Measurements from ENCODE around the genes TMIGD1, CPD, ADAP2 and NF1.

DNA sequence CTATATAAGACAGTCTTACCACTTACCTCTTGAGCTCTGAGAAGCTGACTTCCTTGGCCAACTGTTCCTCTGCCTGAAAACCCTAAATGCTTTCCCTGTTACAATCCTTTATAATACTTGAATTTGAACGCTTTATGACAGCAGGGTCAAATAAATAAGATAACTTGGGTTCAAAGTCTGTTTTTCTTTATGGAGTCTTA lies at the start of gene TMIGD1:
Gene TMIGD1, minus strand, starts transcription at position 84 of the 200 bp plus-strand sequence.
- PRO-cap = no peak

GRCh38 chr17:30378626-30379236 lies at the start of gene CPD:
TSS of gene CPD (plus strand) at chr17:30378927.
- PRO-cap = bidirectional peak, plus-strand start at chr17:30378939, minus-strand start at chr17:30378703

DNA sequence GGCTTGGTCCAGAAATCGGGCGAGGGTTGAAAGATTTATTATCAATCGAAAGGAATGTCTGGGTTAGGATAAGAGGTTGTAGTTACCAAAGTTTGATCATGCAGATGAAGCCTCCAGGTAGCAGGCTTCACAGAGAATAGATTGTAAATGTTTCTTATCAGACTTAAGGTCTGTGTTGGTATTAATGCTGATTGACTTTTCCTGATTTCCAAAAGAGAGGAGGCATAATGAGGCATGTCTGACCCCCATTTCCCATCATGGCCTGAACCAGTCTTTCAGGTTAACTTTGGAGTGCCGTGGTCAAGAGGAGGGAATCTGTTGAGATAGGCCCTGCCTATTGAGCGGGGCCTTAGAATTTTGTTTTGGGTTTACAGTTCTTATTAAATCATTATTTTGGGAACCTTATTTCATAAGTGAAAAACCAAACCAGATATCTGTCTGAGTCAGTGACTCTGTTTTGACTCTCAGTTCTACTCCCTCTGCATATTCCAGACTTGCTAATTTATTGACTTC lies 45.5 kb downstream of the CPD start:
- PRO-cap = no peak

- PRO-cap = no peak
Observed at GRCh38 chr17:30803751-30804280, 20.7 kb downstream of the CRLF3 start.

- PRO-cap = unidirectional peak, plus-strand start at chr17:30921883; unidirectional peak, plus-strand start at chr17:30921955
Observed at GRCh38 chr17:30921464-30922186, at the start of gene ADAP2. TSS of gene ADAP2 (plus strand) at chr17:30921945.

DNA sequence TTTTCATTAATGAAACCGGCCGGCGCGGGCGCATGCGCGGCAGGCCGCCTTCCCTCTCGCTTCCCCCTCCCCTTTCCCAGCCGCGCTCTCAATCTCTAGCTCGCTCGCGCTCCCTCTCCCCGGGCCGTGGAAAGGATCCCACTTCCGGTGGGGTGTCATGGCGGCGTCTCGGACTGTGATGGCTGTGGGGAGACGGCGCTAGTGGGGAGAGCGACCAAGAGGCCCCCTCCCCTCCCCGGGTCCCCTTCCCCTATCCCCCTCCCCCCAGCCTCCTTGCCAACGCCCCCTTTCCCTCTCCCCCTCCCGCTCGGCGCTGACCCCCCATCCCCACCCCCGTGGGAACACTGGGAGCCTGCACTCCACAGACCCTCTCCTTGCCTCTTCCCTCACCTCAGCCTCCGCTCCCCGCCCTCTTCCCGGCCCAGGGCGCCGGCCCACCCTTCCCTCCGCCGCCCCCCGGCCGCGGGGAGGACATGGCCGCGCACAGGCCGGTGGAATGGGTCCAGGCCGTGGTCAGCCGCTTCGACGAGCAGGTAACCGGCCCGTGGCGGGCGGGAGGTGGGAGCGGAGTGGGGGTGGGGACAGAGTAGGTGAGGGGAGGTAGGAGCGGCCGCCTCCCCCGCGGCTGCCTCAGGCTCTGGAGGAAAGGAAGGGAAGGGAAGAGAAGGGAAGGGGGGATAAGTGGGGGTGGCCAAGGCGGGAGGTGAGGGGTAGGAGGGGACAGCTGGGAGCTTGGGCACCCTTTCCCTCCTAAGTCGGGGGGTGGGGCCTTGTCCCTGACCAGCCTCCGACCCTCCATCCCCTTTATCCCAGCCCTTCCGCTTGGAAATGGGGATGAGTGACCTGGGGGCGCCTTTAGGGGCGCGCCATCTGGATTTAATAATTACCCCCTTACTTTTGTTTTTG lies at the start of gene NF1:
Gene NF1, plus strand, starts transcription at position 141 of the 906 bp plus-strand sequence.
- PRO-cap = bidirectional peak, plus-strand start at position 141 of the sequence, minus-strand start outside the sequence; unidirectional peak, minus-strand start at position 639 of the sequence

DNA sequence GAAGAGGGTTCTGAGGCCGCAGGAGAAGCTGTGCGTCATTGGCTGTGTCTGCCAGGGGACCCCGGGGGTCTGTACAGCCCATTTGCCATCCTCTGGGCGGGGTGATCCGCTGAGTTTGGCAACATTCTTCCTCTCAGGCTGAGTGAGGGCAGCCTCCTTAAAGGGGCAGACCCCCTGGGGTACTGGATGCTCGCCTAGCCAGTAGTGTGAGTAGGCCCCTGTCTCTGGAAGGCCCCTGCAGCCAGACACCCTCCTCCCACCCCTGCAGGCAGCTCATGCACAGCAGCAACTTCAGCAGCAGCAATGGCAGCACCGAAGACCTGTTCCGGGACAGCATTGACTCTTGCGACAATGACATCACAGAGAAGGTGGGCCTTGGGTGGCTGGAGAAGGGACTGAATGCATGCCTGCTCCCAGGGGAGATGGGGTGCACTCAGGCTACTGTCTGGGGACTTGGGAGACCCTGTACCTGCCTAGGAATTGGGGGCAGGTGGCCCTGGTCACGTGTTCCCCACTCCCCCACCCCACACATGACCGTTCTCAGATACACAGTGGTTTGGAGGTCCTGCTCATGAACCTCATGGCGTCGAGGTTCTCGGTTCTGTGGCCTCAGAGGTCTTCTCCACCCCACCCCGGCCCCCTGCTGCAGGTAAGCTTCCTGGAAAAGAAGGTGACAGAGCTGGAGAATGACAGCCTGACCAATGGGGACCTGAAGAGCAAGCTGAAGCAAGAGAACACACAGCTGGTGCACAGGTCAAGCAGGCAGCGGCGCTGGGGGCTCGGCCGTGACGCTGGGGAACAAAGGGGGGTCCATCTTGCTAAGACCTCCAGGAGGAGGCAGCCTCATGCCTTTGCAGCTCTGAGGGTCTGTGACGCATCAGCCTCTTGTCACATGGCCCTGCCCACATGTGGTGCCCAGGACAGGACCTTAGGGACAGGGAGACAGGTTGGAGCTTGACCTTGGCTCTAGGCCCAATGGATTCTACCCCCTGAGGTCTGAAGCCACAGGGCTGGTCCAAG lies 132.1 kb downstream of the RAB11FIP4 start:
- PRO-cap = no peak

DNA sequence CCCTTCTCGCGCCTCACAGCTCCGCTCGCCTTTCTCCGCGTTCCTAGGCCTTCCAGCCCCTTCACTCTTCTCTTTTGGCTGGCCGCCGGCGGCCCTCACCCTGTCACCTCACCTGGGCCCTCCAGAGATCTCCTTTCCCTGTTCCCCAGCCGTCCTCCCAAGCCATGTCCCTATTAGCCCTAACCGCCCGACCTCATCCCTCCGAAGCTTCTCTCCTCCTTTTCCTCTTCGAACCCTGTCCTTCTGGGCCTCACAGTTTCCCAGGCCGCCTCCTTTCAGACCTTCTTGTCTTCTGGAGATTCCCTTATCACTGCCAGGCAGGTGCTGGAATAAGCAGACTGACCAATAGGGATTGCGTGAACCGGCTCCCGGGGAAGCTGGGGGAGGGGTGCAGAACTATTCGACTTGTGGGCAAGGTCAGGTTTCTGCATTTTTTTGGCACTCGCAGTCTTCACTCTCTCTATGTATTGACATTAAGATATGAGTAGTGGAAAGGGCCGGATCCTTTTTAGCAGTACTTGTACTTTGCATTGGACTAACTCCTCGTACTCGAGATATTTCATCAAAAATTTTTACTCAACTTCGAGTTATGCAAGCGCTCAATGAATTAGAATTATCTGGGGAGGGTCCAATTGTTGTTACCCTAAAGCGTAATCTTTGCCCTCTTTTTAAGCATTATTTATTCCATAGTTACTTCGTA lies 681 bp downstream of the RHOT1 start:
- PRO-cap = no peak

DNA sequence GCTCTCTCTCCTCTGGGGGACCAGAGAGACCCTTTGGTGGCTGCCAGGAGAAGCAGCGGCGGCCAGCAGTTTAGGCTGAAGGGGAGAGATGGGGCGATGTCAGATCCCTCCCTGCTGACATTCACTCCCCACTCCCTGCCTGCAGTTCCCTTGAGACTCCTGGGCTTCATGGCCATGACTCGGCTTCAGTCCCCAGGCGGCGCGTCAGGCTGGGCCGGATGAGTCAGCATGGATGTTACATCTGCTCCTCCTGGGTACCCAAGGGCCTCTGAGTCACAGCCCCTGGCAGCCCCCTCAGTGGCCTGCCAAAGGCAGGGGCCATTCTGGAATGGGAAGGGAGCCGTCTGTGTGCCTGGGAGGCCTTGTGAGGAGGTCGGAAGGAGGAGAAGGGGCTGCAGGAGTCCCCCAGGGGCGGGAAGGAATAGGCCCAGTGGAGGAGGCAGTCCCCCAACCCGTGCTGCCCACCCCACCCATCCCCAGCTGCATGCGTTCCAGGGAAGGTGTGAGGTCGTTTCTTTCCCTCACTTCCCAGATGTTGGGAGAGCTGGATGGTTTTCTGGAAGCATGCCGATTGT lies 9.5 kb downstream of the RHBDL3 start:
- PRO-cap = no peak

- PRO-cap = no peak
Observed at GRCh38 chr17:32371068-32372053, 21.4 kb downstream of the ZNF207 start.

DNA sequence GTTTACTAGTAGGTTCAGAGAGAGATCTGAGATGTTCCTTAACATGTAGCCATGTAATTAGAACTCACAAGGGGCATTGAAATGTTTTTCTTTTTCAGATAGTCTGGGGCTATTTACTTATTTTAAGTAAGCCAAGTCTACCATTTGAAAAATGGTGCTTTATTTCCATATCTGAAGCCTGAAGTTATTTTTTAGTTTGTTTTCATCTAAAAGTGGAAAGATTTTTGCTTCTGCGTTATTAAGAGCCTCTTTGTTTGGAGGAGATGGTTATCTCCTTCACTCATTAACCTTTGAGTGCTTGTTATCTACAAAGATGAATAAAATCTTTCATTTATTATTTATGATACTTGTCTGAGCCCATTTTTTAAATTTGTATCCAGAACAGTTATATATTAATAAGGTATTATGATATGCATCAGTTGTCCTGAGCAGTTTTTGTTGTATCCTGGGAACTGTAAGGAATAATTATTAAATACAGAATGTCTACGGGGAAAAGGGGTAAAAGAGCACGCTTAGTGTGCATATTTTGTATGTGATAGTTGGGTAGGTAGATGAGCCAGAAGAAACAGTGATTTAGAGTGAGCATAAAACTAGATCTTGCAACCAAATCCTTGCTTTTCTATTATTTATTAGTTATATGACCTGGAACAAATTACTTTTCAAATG lies 31.7 kb downstream of the ZNF207 start:
- PRO-cap = no peak

- PRO-cap = no peak
Observed at GRCh38 chr17:32444876-32445467, 662 bp downstream of the PSMD11 start.

DNA sequence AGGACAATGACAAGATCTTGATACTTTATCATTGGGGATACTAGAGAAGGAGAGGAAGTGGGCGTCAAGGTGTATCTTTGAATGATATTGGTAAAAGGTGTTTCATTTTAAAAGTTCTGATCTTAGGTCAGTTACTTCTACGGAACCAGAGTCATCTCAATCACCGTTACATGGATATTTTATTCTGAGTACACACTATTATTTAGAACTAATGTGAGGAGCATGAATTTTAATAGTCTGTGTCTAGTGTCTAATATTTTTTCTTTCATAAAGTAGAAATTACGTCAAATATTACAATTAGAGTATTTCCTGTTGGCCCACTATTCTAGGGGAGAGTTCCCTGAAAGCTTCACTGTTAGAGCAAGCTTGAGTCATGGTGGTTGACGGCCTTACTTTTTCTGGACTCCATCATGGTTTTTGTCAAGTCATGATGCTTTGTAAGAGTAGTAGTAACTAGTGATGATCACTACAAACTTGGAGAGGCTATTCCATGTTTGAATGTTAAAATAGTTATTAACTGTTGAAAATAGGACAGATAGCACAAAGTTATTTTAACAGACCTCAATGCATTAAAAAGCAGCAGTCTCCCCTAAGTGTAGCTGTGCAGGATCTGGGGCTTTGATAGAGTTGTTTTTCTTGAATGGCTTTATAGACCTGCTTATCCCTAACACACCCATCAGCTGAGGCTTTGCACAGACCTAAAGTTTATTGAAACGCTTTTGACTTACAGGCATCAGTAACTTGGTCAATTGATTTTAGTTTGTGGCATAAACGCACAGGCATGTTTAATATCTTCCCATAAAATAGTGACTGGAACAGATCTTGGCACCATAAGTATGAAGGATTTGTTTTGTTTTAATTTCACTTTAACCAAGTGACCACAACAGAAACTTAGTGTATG lies 1.7 kb downstream of the PSMD11 start:
- PRO-cap = no peak

GRCh38 chr17:32569225-32569968 lies 82.6 kb downstream of the CDK5R1 start:
- PRO-cap = no peak

DNA sequence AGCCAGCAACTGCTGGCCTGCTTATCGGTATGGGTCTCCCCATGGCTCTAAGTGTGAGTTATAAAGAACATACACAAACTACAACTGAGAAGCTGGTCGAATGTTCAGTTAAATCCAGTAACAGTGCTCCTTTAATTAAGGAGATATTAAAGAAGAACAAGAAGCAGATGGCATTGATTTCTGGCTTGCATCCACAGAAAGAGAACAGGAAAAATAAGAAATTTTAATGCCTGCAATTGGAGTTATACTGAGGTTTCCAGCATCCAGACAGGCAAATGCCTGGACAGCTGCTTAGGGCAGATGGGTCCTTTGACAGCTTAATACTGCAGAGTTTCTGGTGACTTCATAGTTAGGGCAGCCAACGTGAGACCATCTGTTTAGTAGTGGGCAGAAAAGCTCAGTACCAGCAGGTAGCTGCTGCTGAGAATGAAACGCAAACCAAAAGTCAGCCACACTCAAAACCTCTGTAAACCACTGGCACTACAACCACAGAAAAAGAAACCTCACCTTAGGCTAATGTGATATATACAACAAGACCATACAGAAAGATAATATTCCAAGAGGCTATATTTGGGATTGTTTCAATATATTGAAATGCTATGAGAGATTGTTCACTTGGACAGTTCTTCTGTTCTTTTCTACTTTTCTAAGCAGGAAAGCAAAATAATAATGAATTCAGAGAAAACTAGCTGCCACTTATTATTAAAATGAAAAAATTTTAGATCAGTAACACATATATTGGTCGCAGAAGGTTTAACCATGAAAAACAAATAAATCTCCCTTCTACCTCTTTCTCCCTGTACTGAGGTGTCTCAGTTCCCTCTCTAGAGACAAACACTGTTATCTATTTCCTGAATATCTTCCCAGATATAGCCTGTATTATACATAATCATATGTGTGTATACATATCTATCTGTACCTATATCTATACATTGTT lies 110.0 kb downstream of the CDK5R1 start:
- PRO-cap = no peak

DNA sequence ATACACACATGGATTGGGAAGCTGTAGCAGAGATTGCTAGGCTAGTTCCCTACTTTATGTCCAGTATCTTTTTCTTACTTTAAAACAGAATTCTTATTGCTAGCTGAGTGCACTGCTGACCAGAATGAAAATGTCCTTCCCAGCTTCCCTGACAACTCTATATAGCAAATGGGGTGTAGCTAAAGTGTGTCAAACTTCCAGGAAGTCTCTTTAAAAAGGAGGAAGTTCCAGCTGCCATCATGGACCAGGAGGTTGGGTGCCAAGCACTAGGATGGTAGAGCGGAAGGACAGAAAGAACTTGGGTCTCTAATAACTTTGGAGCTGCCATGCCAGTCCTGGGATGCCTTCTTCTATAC lies 140.8 kb downstream of the MYO1D start:
- PRO-cap = no peak

GRCh38 chr17:32780294-32781065 lies 96.4 kb downstream of the MYO1D start:
- PRO-cap = no peak

DNA sequence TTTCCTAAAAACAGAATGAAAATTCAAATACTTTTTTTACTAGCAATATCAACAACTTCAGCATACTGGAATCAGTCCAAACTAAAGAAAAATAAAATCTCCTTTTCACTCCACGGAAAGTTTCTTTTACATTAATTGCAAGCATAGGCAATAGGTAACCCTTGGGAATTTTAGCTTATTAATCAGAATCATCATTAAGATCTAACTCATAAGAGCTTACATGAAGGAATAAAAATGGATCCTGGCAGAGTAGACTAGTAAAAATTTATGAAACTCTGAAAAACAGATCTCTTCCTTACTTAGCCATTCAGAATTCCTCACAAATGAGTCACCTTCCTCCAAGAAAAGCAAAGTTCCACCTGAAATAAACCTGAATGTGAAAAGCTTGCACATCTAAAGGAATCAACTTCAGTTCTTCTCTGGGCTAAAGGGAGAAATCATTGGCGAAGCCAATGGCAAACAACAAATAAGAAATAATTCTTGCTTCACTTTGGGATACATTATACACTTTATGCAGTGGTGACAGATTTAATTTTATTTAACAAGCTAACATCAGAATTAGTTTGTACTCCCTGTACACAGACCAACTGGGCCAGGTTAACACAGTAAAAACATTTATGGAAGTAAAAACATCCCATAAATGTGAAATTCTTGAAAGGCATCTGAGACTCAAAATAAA lies 22.7 kb downstream of the MYO1D start:
- PRO-cap = no peak

GRCh38 chr17:32859296-32860041 lies 17.5 kb downstream of the MYO1D start:
- PRO-cap = no peak

- PRO-cap = no peak
Observed at GRCh38 chr17:32909815-32910376, 18.1 kb upstream of the TMEM98 start.

Data from tibial artery (tissue), 1 donor.